Thoracic aorta endothelial cell (primary cell): ENCODE measurements around the gene NFX1.

GRCh38 chr9:33140799-33141252 is 26.3 kb downstream of the B4GALT1 start:
- CAGE, long polyA plus RNA = no peak

- CAGE, long polyA plus RNA = no peak
These were observed 2.7 kb downstream of the B4GALT1 start for GRCh38 chr9:33164304-33165057.

GRCh38 chr9:33165209-33166193 is 1.6 kb downstream of the B4GALT1 start:
- CAGE, long polyA plus RNA = no peak

GRCh38 chr9:33233667-33234506 is 6.1 kb upstream of the SPINK4 start:
- CAGE, long polyA plus RNA = no peak

GRCh38 chr9:33289972-33290772 is at the start of gene NFX1:
NFX1 (plus strand) TSS chr9:33290516.
- CAGE, long polyA plus RNA = no peak

GRCh38 chr9:33350345-33350748 is 52.0 kb downstream of the AQP7 start:
- CAGE, long polyA plus RNA = no peak

- CAGE, long polyA plus RNA = no peak
These were observed 15.8 kb downstream of the AQP7 start for GRCh38 chr9:33386648-33386951.

DNA sequence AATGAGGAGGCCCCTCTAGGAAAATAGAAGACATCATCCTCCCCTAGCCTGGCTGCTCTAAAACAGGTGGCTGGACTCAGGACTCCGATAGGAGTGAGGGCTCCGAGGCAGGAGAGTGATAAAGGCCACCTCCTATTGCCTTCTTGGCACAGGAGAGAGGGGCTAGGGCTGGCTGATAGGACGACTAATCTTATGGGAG is 1.4 kb downstream of the AQP3 start:
- CAGE, long polyA plus RNA = no peak

GRCh38 chr9:33922075-33922462 is 105.1 kb downstream of the UBE2R2 start:
- CAGE, long polyA plus RNA = no peak

DNA sequence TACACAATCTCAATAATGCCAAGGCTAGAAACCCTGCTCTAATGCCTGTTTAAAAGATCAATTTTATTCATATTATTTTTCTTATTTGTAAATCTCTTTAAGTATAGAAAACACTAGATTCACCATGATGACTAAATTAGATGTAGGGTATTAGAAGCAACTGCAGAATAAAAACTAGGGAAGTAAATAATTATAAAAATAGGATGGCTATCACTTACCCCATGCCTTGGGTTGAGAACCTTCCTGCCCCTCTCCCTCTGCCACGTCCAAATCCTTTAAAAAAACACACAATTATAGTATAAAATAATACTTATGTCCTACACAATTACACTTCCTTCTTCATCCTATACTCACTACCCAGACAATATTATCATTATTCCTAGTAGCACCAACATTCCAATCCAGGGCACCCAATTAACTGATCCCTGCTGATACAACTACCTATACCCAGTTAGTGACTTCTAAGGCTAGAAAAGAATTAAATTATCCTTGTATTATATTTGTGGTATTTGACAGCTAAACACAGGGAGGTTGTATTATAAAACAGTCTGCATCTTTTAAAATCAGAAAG is 75.6 kb downstream of the UBAP2 start:
- CAGE, long polyA plus RNA = no peak

- CAGE, long polyA plus RNA = no peak
These were observed 50.2 kb downstream of the UBAP2 start for GRCh38 chr9:33998368-33998951.

DNA sequence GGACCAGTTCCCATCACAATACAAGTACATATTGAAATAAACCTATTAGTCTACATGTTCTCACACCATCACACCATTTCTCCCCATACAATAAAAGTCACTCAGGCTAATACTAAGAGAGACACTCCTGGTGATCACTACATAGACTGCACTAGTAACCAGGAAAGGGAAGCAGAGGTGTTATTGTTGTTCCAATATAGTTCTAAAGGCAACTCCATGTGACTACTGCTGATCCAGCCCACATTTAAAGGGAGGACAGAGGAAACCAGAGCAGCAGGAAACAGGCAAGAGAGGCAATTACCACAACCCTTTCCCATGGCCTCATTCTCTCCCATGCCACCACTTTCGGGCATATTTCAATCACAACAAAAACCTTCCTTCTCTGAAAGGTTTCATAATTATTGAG is 1.9 kb downstream of the UBAP2 start:
- CAGE, long polyA plus RNA = no peak

GRCh38 chr9:34047948-34048796 is 515 bp downstream of the UBAP2 start:
- CAGE, long polyA plus RNA = no peak

DNA sequence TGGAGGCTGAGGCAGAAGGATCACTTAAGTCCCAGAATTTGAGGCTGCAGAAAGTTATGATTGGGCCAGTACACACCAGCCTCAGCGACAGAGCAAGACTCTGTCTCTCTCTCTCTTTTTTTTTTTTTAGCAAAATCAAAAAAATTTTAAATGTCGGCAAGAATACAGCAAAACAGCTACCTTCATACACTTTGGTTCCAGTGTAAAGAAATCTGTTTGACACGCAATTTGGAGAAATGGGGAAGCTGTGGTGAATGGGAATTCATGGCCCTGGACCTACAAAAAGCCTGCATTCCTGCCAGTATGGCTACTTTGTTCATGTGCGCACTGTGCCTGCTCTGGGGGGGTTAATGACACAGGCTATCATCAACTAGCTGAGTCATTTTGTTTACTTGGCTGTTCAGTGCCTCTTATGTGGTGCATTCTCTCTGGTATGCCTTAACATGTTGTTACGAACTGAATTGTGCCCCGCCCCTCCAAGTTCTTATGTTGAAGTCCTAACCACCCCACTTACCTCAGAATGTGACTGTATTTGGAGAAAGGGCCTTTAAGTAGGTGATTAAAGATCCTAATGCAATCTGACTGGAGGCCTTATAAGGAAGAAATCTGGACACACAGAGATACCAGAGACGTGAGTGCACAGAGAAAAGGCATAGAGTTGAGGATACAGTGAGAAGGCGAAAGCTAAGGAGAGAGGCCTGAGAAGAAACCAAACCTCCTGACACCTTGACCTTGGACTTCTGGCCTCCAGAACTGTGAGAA is 20.5 kb upstream of the UBAP1 start:
- CAGE, long polyA plus RNA = no peak

GRCh38 chr9:34179707-34179908 is 765 bp downstream of the UBAP1 start:
- CAGE, long polyA plus RNA = no peak

DNA sequence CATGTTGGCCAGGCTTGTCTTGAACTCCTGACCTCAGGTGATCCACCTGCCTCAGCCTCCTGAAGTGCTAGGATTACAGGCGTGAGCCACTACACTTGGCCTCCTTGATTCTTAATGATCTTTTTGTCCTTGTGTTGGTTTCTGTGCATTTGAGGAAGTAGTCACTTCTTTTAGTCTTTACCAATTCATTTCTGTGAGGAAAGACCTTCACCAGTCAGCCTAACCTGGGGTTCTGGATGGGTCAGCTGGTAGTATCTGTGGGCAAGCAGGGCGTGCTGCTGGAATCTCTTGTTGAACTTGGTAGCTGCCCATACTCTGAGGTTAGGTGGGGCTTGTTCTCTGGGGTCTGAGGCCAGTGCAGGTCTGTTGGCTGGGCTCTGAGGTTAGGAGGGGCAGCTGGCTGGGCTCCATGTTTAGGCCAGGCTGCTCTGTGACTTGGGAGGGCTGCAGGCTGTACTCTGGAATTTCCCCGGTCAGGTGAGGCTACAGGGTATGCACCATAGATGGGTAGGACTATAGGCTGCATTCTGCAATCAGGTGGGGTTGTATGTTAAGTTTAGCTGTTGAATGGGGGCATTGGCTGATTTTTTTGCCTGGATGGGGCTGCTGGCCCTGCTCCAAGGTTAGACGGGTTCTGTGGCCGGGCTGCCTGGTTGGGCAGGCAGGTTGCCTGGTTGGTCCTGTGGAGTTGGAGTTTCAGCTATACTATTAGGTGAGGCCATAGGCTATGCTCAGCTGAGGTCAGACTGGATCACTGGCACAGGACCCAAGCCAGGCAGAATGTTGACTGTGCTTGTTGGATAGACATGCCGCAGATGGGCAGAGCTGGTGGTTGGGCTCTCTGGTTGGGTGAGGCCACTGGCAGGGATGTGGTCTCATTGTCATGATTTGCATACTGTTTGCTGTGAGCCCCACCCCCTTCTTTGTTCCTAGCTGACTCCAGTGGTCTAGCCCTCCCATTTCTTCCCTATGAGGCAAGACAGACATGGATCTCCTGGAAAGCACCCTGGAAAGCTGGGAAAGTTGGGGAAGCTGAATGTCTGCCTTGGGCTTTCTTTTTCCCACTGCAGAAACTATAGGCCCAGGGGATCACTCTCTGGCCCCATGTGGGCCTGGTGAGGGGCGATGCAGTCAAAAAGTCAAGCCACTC is 19.3 kb downstream of the UBAP1 start:
- CAGE, long polyA plus RNA = no peak

DNA sequence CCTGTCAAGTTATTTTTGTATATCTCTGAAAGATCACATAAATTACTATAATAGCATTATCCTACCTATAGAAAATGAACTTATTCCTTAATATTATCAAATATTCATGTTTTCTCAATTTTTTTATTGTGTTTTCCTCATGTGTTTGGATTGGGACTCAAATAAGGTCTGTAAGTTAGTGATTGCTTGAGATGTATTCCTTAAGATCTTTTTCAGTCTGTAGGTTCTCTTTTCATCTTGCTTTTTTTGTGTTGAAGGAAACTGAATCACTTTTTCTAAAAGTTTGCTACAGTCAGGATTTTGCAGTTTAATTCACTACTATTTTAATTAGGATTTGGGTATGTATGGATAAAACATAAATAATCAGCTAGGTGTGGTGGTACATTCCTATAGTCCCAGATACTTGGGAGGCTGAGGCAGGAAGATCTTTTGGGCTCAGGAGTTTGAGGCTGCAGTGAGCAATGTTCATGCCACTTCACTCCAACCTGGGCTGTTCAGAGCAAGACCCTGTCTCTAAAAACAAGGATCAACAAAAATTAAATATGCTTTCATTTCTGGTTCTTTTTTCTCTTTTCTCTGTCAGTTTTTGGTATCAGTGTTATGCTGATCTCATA is 24.1 kb downstream of the UBAP1 start:
- CAGE, long polyA plus RNA = no peak

DNA sequence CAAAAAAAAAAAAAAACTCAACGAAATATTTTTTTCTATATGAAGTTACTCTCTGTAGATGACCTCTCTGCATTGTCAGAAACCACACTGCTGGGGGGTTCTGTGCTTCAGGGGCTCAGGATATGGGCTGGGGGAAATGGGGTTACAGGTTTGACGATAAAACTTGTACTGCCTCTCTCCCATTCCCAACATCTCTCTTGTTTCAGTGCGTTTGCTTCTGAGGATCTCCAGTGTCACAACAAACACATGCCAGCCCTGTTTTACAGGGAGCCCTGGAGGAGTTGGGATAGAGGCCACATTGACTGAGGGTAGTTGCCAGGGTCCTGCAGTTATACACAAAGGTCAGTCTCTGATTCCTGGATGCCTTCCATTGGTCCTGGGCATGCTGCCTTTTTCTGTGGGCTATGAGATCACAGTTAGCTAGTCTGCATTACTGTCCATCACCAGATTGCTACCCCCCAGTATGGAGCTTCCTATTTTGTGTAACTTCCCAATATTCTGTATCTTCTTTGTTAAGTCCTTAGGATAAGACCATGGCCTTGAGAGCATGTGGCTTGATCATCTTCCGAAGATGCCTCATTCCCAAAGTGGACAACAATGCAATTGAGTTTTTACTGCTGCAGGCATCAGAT is 9.3 kb downstream of the NUDT2 start:
- CAGE, long polyA plus RNA = no peak

GRCh38 chr9:34369859-34370287 is 6.8 kb downstream of the MYORG start:
- CAGE, long polyA plus RNA = no peak

DNA sequence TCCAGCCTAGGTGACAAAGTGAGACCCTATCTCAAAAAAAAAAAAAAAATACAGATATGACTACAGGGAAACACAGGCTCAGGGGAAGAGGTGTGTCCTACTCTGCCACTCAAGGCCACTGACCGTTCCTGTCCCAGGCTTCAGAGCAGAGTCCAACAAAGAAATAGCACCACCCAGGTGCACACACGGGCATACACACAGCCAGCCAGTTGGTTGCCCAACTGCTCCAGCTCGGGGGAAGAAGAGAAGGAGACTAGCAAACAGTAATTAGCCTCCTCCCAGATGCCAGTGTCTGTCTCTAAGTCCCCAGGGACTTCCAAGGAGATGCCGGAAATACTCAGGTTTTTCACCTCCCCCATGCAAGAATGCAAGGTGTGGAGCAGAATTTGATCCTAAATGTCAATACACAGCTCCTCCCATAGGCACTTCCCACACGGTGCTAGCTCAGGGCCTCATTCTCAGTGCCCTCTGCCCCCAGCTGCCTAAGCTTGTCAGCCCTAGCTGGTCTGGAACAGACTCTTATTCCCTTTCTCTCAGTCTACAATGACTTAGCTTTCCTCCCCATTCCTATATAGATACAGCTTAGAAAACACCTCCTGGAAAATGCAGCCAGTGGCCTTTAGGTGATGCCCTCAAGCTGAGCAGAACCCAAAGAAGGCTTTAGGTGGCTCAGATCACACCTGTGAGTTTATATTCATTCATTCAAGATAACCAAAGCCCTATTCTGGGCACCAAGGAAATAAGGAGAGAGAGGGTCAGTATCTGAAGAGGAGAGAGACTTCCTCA is 1.6 kb downstream of the MYORG start:
- CAGE, long polyA plus RNA = no peak